CMK (cell line): ENCODE measurements around a stretch of chr10.

- RRBS: no CpG with 5 or more reads among the region's 11 CpGs
These were observed 4.5 kb upstream of the ITPRIP start for GRCh38 chr10:104342616-104343346.

DNA sequence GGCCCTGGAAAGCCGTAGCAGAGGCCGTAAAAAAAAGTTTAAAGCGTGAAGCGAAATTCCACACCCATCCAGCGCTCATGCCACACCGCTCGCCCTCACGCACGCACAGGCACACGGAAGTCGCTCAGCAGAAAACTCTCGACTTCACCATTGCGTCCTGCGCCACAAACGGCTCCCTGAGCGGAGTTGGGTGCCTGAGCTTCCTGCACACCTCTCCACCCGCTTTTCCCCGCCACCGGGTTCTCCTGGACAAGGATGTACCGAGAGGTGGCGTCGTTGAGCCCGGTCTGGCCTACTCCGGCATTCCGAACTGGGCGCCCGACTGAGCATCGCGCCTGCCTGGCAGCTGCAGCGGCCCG, 1.5 kb downstream of the SORCS3 start:
- RRBS: 91% methylated on average over 13 of the region's 31 CpGs

GRCh38 chr10:106010954-106011702, 1153.4 kb downstream of the SORCS1 start:
- RRBS: no CpG with 5 or more reads among the region's 5 CpGs

- RRBS: no CpG with 5 or more reads among the region's 11 CpGs
These were observed 206.7 kb downstream of the SORCS1 start for GRCh38 chr10:106957762-106958245.

DNA sequence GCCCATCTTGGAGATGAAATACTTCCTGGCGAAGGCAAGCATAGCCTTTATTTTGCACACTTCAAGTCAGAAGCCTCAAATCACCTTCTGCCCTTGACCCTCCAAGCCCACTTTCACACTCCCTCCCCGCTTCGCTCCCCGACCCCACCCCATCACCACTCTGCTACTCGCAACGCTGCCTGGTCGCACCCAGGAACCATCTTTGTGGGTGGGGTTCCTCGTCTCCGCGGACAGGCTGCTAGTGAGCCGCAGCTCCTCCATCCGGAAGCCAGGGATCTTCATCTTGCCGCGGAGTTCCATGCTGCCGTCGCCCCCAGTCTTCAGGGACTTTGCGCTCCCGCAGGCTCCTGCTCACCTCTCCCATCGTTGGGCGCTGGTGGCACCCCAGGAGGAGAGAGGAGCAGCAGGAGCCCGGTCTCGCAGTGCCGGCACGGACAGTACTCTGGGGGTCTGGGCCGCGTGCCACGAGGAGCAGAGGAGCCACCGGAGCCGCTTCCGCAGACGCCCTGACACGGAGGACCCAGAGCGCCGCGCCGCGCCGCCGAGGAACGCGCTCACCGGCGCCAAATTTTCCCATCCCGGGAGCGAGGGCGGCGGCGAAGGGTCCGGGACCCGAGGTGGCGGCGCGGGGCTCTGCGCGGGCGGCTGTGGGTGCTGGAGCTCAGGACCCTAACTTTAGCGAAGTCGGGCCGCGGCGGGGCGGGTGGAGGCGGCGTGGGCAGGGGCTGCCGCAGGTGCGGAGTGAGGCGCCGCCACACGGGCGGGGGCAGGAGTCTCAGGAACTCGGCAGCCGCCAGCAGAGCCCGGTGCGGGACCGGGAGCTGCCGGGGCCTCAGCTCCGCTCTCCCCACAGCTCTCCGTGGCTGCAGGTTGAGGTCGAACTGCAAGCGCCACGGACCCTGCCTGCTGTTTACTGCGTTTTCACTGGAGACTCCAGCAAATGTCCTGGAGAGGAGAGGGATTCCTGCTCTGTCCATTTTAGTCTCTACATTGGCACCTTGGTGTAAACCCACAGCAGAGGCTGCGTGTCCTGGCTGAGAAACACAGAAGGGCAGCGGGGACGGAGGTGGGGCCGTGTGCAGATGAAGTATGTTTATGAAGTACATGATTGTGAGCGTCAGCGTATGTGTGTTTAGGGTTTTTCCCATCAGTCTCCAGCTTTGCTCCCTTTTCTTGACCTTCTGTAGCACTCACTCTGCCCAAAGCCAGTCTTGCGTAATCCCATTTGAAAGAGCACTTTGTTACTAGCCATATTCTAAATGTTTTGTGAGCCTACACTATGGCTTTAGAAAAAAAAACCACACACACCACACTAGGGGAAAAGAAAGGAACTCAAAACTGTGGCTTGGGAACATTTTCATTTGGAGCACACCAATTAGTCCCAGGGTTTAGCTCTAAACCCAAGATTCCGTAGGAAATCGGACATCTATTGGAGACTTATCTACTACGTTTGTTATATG, 750.3 kb upstream of the SORCS1 start:
- RRBS: 85% methylated on average over 20 of the region's 92 CpGs

GRCh38 chr10:108242910-108243291, 1078.4 kb upstream of the SORCS1 start:
- RRBS: no CpG with 5 or more reads among the region's 3 CpGs

DNA sequence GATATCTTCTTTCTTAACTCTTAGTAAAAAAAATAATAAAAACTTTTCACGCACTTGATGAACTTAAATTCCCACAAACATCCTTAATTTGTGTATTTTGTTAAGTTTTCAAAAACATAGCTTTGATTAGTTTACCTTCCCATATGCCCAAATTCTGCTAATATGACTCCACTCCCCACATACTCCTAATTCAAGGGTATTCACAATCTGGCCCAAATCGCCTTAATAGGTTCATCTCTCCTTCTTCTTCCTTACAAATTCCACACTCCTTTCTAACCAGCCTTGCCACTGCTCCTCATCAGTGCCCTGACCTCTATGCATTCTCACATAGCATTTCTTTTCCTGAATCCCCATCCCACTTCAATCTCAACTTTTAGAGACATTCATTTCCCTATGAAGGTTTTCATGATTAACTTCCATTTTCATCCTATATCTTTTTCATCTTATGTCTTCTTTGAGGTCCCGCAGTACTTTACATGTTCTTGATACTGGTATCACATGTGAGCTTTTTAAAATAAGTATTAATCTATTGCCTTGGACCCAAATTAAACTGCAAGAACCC, 779.0 kb downstream of the XPNPEP1 start:
- RRBS: no CpG with 5 or more reads among the region's 3 CpGs

- RRBS: no CpG with 5 or more reads among the region's 3 CpGs
These were observed 33.5 kb downstream of the XPNPEP1 start for GRCh38 chr10:109889831-109890225.

DNA sequence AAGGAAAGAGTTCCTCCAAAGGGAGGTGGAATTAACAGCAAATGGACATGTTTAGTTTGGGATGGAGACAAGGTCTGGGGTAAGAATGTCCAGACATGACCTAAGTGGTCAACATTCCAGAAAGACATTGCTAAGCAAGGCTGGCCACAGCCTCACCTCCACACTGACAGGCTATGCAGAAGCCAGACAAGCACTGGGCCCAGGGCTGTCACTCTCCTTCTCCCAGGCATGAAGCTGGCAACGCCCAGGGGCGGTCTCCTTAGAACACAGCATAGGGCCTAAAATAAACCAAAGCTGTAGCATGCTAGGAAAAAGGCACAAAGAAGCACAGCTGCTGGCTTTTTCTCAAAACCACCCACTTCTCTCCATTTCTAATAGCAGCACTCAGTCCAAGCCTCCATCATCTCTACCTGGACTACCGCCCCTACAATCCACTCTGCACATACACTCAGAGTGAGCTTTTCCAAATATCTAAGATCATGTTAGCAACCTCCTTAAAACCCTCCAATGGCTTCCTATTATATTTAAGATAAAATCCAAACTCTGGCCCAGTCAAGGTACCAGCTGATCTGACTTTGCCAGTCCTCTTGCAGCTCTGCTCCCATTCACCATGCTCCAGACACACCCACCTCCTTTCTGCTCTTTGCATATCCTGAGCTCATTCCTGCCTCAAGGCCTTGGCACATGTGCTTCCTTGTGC, 27.8 kb downstream of the XPNPEP1 start:
- RRBS: no CpG with 5 or more reads among the region's 3 CpGs

DNA sequence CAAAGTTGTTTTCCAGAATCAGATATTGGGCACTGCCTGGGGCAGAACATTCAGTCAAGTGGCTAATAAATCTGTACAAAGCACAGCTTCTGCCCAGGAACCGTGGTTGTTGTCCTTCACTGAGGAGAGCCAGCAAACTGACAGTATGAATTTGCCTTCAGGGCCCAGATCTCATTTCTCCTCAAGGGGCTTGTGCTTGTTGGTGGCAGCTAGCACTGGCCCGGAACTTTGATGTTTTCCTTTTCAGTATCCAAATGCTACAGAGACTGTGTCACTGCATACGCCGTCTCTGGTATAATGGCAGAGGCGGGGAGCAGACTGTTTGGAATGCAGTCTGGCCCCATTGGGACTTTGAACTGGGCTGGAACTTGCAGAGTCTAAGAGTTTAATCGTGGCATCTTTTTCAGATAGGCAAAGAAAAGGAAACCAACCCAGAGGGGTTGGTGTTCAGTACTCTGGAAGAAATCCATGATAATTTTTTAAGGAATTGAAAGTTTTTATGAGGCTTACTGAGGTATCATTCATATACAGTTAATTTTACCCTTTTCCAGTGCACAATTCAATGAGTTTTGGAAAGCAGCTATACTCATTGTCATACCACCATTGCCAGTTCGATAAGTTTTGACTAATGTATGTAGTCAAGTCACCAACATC, 30.3 kb upstream of the ADD3 start:
- RRBS: no CpG with 5 or more reads among the region's 7 CpGs

DNA sequence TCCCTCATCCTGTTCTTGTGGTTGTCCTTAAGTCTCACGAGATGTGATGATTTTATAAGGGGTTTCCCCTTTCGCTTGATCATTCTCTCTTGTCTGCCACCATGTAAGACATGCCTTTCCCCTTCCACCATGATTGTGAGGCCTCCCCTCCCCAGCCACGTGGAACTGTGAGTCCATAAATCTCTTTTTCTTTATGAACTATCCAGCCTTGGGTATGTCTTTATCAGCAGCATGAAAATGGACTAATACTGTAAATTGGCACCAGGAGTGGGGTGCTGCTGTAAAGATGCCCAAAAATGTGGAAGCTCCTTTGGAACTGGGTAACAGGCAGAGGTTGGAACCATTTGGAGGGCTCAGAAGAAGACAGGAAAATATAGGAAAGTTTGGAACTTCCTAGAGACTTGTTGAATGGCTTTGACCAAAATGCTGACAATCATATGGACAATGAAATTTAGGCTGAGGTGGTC, 40.3 kb downstream of the ADD3 start:
- RRBS: no CpG with 5 or more reads among the region's 3 CpGs

- RRBS: no CpG with 5 or more reads among the region's 3 CpGs
These were observed 74.1 kb downstream of the ADD3 start for GRCh38 chr10:110081759-110082455.

GRCh38 chr10:110274538-110275046, 30.1 kb downstream of the SMNDC1 start:
- RRBS: no CpG with 5 or more reads among the region's 6 CpGs

GRCh38 chr10:110297388-110298020, 7.2 kb downstream of the SMNDC1 start:
- RRBS: no CpG with 5 or more reads among the region's 5 CpGs

DNA sequence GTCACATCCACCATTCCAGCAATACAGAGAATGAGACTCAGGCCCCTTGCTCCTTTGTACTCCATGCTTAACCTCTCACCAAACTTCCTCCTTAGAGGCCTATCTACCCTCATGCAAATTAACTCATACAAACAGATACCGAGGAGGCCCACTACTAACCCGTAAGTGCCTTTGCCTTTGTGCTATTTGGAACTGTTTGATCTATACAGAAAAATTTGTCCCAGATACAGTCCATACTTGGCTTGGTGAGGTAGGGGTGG, 87.8 kb upstream of the DUSP5 start:
- RRBS: no CpG with 5 or more reads among the region's 2 CpGs

DNA sequence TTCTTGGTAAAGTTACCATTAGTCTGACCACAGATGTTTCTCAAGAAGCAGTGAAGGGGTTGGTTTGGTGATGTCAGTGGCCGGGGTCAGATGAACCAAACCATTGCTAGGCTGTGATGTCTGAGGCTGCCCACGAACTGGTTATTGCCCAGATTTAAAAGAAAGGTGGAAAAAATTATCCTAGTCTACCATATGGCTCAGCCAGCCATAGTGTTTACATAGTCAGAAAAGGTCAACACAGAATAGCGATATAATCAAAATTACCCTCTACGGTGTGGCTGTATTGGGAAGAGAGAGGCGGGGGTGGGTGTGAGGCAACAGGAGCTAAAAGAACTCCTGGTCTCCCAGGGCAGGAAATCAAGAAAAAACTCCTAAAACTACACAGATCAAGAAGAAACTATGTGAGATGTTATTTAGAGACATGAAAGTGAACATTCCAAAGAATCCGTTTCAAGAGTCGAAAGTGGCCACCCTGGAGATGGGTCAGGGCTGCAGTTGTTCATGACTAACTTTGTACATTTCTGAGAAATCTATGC, 71.5 kb upstream of the DUSP5 start:
- RRBS: no CpG with 5 or more reads among the region's 7 CpGs

DNA sequence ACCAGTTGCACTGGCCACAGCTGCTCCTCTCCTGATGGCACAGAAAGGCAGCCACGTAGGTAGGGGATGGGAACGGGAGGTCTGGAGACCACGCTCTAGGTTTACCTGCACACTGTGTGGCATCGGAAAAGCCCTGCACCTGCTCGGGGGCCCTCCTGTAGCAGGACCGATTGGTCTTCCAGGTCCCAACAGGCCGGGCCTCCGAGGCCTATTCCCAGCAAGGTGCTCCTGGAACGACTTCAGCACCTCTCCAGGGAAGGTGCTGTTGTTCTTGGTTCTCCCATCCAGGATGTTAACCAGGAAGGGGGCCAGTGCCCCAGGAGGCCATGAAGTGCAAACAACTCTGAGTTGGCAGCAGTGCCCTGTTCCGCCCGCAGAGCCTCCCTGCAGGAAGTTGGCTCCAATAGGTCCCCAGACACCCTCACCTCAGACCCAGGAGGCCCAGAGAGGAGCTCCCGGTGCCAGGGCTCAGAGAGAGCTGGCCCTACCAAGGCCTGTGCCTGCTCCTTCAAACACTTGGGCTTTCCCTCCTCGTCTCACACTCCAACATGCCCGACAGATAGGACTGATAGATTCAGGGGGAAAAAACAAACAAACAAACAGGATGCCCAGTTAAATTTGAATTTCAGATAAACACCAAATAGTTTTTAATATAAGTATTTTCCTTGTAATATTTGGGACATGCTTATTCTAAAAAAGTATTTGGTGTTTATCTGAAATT, 63.9 kb upstream of the DUSP5 start:
- RRBS: no CpG with 5 or more reads among the region's 14 CpGs

- RRBS: no CpG with 5 or more reads among the region's 25 CpGs
These were observed 41.1 kb downstream of the RBM20 start for GRCh38 chr10:110685028-110685817.

DNA sequence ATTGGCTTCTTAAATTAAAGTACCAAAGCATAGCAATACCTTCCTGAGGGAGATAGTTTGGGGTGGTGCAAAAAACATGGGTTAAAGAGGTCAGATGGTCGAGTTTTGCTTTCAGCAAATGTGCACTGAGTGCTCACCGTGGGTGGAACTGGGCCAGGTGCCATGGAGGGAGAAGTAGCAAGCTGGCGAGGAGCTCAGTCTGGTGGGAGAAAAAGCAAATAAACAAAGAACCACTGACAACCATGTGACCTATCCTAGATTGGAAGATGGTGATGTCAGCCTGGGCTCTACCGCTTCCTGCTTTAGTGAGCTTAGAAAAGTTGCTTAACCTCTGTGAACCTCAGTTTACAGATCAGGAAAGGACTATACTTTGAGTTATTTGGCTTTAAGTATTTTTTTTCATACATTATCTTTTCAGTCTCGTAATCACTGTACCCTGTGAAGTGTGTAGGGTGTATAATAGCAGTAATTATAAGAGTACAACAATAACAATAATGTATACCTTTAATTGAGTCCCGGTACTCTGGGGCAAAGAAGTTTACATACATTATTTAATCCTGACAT, 69.1 kb upstream of the PDCD4 start:
- RRBS: no CpG with 5 or more reads among the region's 6 CpGs

- RRBS: no CpG with 5 or more reads among the region's 6 CpGs
These were observed 7.1 kb upstream of the PDCD4 start for GRCh38 chr10:110864425-110865236.